Measurements from ENCODE around the genes TCERG1, SPINK13 and GRPEL2.

GRCh38 chr5:144204888-144205723 lies 34.4 kb downstream of the KCTD16 start:
- RRBS = 18% methylated on average over 6 of the region's 34 CpGs

DNA sequence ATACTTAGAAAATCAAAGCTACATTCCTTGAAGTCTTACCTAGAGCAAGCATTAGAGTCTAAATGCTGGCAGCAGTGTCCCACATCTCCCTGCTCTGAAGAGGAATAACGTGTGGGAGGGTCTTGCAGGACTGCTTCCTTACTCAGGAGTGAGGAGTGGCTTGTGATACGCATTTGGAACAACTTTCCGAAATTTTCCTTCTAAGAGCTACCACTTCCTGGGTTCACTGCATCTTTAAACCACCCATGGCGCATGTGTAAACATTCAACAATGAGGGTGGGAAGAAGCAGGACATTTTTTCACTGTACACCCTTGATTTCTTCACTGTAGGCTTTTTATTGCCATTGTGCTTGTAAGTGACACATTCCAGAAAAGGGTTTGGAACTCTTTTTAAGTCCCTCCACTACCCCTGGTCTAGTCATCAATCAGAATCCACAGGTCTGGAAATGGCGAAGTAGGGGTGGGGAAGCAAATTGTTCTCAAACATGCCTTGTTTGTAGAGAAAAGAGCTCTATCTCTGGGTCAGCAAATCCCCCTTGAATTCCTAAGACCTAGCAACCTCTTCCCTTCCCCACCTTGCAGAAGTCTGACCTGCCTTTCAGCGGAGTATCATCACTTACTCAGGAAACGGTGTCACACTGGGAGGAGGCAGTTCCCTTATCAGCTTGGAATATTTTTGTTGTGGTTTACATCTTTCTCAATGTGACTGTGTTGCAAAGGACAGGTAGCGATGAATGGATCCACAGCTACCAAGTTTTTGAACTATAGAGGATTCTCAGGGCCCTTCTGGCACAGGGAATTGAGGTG lies 3.1 kb downstream of the SH3RF2 start:
- RRBS = no CpG with 5 or more reads among the region's 8 CpGs

DNA sequence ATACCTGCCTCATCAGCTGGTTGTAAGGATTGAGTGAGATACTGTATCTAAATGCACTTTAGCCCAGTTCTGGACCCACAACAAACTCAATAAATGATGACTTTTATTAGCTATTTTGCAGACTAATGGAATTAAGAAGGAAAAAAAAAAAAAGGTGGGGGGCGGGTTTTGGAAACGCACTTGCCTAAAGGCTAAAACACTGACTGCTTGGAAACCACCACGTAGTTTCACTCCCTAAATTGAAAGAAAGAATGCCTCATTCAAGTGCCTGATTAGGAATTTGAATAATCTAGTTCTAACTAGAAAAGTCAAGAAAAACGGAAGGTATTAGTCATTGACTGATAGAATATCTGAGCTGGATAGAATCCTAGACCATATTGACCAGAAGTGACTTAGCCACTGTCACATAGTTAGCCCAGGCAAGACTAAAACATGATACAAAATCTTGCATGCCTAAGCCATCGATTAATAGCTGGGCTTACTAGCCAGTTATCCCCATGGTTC lies 40.0 kb downstream of the SH3RF2 start:
- RRBS = no CpG with 5 or more reads among the region's 5 CpGs

GRCh38 chr5:146446725-146447427 lies at the start of gene TCERG1:
TCERG1 (plus strand) TSS chr5:146447333.
- RRBS = 2% methylated on average over 2 of the region's 41 CpGs

DNA sequence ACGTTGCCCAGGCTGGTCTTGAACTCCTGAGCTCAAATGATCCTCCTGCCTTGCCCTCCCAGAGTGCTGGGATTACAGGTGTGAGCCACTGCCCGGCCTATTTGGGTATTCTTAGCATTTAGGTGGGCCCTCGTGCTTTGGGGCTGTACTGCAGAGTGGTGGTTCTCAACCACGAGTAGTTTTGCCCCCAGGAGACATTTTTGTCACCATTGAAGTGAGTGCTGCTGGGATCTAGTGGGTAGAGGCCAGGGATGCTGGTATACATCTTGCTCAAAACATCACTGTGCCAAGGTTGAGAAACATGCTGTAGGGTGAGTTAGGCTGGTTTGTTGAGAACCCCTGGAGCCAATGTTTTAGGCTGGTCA lies 24.8 kb downstream of the GPR151 start:
- RRBS = no CpG with 5 or more reads among the region's 4 CpGs

DNA sequence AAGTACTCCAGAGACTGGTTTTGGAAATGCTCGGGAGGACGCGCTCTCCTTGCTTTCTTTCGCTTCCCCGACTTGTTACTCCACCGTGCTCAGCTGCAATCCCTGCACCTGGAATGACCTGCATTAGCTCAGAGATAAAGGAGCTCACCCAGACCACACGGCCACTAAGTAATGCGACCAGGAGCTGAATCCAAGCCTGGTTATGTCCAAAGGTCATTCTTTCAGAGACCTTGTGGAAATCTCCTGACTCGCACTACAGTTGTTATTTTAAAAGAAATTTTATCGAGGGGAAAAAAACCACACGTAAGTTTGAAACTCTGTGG lies 135.3 kb upstream of the DPYSL3 start:
- RRBS = no CpG with 5 or more reads among the region's 11 CpGs

GRCh38 chr5:147721640-147722041 lies 60.9 kb downstream of the JAKMIP2 start:
- RRBS = no CpG with 5 or more reads among the region's 18 CpGs

- RRBS = no CpG with 5 or more reads among the region's 5 CpGs
These were observed 37.9 kb downstream of the SPINK5 start for GRCh38 chr5:148101654-148102023.

DNA sequence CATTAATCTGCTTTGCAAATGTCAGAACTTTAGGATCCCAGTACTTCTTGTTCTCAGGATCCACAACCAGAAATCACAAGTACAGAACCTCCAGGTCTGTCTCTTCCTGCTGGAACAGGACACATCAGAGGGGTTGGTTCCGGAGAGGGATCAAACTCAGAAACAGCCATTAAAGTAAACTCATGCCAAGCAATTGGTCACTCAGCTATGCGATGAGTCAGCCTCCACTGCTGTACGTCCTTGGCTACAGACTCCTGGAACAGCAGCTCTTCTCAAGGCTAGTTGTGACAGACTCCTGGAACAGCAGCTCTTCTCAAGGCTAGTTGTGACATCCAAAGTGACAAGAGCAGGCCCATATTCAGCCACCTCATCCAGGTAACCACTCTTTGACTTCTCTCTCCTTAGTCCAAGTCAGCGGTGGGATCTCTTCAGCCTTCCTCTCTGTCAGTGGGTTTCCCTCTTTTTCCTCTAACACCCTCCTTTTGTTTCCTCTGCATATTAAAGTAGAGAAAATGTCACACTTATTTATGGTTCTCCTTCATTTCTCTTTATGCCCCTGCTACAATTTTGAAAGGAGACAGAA lies at the start of gene SPINK13:
SPINK13 (plus strand) TSS at position 281 of the 583 bp plus-strand sequence.
- RRBS = no CpG with 5 or more reads among the region's 4 CpGs

DNA sequence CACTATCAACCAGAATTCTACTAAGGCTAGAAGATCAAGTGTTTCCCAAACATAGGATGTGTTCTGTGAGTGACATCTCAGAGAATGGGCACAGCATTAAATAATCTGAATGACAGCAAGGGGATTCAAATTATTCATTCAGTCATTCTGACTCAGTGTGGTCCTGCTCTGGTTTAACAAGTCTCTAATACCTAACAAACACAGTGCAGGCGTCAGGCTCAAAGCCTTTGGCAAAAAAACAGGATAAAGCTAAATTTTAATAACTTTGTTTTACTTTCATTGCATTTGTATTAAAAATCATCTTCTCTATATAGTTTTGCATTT lies 104.4 kb downstream of the FBXO38 start:
- RRBS = no CpG with 5 or more reads among the region's 1 CpG

GRCh38 chr5:148805856-148806533 lies 20.4 kb upstream of the ADRB2 start:
- RRBS = no CpG with 5 or more reads among the region's 2 CpGs

- RRBS = no CpG with 5 or more reads among the region's 9 CpGs
These were observed 897 bp upstream of the ADRB2 start for GRCh38 chr5:148825462-148825965.

DNA sequence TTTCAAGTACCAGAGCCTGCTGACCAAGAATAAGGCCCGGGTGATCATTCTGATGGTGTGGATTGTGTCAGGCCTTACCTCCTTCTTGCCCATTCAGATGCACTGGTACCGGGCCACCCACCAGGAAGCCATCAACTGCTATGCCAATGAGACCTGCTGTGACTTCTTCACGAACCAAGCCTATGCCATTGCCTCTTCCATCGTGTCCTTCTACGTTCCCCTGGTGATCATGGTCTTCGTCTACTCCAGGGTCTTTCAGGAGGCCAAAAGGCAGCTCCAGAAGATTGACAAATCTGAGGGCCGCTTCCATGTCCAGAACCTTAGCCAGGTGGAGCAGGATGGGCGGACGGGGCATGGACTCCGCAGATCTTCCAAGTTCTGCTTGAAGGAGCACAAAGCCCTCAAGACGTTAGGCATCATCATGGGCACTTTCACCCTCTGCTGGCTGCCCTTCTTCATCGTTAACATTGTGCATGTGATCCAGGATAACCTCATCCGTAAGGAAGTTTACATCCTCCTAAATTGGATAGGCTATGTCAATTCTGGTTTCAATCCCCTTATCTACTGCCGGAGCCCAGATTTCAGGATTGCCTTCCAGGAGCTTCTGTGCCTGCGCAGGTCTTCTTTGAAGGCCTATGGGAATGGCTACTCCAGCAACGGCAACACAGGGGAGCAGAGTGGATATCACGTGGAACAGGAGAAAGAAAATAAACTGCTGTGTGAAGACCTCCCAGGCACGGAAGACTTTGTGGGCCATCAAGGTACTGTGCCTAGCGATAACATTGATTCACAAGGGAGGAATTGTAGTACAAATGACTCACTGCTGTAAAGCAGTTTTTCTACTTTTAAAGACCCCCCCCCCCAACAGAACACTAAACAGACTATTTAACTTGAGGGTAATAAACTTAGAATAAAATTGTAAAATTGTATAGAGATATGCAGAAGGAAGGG lies 1.1 kb downstream of the ADRB2 start:
- RRBS = 95% methylated on average over 2 of the region's 19 CpGs

GRCh38 chr5:148904360-148904950 lies 78.0 kb downstream of the ADRB2 start:
- RRBS = no CpG with 5 or more reads among the region's 2 CpGs

DNA sequence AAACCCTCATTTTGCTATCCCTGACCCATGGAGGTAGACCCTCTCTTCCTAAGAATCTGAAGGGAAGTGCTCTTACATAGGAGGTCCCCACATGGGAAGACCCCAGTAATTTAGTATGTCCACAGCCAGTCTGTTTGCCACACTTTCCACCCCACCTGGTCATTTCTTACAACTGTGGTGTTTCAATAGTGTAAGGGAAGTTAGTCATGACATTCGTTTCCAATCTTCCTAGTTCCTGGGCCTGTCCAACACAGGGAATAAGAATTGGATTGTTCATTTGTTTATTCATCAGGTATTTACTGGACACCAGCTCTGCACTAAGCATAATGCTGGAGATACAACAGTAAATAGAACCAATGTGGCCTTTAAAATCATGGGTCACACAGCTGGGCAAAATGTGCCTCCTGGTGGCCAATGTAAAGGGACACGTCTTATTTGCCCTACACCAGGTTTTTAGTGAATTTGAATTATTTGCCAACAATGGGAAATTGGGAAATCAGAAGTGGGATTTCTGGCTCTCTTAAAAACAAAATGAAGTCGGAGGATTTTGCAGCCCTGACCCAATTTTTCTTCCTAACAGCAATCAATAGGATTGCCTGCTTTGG lies 10.4 kb downstream of the ABLIM3 start:
- RRBS = no CpG with 5 or more reads among the region's 3 CpGs

DNA sequence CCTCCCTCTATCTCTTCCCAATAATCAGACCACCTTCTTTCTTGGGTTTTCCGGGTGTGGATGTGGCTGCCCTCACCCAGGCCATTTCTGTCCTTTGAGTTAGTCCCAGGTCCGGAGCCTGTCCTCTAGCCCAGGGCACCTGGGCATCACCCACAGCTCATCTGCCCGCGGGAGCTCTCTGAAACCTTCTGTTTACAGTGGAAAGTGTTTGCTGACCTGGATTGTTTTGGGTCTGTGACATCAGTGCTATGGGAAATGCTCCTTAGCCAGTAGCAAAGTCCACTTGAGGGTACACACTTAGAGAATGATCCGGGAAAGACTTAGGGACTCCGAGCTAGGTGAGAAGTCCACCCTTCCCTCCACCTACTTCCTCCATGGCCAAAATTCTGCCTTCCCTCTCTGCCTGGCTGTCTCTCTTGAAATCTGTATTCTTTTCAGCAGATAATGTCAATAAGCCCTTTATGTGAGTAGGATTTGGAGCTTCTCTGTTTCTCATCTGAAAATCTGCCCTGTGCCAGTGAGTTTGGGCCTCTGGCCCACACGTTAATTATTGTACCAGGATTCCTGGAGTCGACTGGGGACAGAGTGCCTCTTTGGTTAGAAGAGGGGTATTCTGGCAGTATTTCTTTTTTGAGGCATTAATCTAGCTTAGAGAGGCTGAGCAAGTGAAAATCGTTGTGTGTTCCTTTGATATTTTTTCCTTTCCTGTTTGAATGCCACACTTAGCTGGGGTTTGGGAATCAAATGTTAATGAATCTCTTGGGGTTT lies 19.9 kb downstream of the ABLIM3 start:
- RRBS = 46% methylated on average over 2 of the region's 9 CpGs

- RRBS = no CpG with 5 or more reads among the region's 8 CpGs
These were observed 21.2 kb downstream of the ABLIM3 start for GRCh38 chr5:149162351-149163024.

GRCh38 chr5:149345107-149345776 lies at the start of gene GRPEL2:
GRPEL2 (plus strand) TSS chr5:149345499.
- RRBS = 0% methylated on average over 3 of the region's 50 CpGs

DNA sequence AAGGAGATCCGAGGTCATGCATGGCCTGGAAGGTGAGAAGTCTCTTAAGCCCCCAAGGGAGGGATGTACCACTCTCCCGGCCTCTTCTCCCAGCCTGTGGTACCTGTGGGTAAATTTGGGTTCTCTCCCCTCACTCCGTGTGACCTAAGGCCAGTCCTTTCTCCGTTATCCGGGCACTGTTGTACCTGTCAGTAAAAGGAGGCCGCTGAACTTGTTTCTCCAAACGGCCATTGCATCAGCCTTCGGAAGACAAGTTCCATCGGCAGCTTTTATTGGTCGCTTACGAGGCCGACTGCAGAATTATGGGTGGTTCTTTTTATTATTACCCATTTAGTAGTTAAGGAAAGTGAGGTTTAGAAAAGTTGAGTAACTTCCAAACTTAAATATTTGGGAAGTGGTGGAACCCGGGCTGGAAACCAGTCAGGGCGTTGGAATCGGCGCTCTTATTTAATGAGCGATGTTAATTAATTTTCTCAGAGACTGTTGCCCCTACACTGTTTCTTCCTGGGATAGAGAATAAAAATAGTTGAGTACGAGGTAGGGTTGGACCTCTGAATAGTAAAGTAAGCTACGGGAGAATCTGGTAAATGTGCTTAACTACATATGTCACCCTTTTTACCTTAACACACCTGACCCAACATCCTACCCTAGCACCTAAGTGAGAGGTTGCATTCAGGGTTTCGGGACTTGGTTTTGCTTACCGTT lies 681 bp downstream of the GRPEL2 start:
- RRBS = 1% methylated on average over 4 of the region's 21 CpGs

DNA sequence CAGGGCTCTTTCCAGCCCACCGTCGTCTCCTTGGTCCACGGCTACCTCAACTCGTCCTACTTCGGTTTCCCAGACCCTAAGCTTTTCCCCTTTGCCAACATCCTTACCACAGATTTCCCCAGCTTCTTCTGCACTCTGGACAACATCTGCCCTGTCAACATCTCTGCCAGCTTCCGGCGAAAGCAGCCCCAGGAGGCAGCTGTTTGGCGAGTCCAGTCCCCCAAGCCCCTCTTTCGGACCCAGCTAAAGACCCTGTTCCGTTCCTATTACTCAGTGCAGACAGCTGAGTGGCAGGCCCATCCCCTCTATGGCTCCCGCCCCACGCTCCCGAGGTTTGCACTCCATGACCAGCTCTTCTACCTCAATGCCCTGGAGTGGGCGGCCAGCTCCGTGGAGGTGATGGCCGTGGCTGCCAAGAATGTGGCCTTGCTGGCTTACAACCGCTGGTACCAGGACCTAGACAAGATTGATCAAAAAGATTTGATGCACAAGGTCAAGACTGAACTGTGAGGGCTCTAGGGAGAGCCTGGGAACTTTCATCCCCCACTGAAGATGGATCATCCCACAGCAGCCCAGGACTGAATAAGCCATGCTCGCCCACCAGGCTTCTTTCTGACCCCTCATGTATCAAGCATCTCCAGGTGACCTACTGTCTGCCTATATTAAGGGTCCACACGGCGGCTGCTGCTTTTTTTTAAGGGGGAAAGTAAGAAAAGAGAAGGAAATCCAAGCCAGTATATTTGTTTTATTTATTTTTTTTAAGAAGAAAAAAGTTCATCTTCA lies 10.5 kb downstream of the PCYOX1L start:
- RRBS = no CpG with 5 or more reads among the region's 20 CpGs